Mammary epithelial cell (primary cell): ENCODE results near the gene TRPC5OS.

- CAGE, long polyA plus RNA: no peak
- RRBS: no CpG with 5 or more reads among the region's 2 CpGs
Observed at GRCh38 chrX:111519183-111519503, 7.7 kb downstream of the SERTM2 start.

- CAGE, long polyA plus RNA: no peak
- RRBS: no CpG with 5 or more reads among the region's 2 CpGs
Observed at GRCh38 chrX:111685456-111686129, 4.6 kb downstream of the ALG13 start.

- CAGE, long polyA plus RNA: no peak
- RRBS: no CpG with 5 or more reads among the region's 5 CpGs
Observed at GRCh38 chrX:111809451-111809788, 66.6 kb upstream of the TRPC5OS start.

- CAGE, long polyA plus RNA: no peak
- RRBS: no CpG with 5 or more reads among the region's 4 CpGs
Observed at GRCh38 chrX:111868835-111869280, 7.1 kb upstream of the TRPC5OS start.

GRCh38 chrX:111875936-111876268, at the start of gene TRPC5OS:
TSS of gene TRPC5OS (plus strand) at chrX:111876181.
- CAGE, long polyA plus RNA: no peak
- RRBS: no CpG with 5 or more reads among the region's 1 CpG

GRCh38 chrX:112734022-112734392, 54.3 kb upstream of the LHFPL1 start:
- CAGE, long polyA plus RNA: no peak
- RRBS: no CpG with 5 or more reads among the region's 2 CpGs

DNA sequence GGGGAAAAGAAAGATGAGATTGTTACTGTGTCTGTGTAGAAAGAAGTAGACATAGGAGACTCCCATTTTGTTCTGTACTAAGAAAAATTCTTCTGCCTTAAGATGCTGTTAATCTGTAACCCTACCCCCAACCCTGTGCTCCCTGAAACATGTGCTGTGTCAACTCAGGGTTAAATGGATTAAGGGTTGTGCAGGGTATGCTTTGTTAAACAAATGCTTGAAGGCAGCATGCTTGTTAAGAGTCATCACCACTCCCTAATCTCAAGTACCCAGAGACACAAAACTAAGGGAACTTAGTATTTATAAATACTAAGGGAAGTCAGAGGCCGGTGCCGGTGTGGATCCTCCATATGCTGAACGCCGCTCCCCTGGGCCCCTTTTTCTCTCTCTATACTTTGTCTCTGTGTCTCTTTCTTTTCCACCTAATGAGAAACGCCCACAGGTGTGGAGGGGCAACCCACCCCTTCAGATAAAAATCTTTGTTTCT, 593.2 kb upstream of the HTR2C start:
- CAGE, long polyA plus RNA: no peak
- RRBS: no CpG with 5 or more reads among the region's 5 CpGs

DNA sequence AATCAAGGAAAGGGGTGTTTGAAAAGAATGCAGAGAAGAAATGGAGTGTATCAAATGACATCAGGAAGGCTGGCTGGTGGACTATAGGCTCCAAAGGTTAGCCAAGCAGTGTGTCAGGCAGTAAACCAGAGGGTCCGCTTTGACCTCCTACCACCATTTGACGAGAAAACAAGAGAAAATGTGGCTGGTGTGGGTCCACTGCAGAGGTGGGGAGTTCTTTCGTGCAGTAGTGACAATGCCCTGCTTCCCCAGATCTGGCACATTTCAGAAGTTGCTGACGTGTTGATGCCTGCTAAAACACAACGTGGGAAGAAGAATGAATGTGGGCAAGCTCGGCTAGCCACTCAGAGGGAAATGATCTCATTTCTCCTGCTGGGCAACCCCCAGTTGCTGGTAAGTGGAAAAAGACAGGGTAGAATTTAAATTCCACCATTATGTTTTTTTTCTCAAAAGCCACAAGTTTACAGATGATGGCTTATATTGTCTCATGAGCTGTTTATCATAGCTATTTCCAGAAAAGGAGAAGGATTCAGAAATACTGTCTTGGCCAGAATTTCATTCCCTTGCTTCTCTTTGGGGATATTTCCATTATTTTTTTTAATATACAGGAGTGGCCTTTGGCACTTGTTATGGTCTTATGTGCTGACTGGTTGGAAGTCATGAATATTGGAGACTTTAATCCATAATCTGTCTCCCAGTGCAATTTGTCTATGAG, 78.0 kb downstream of the LUZP4 start:
- CAGE, long polyA plus RNA: no peak
- RRBS: no CpG with 5 or more reads among the region's 6 CpGs

- CAGE, long polyA plus RNA: no peak
- RRBS: no CpG with 5 or more reads among the region's 2 CpGs
Observed at GRCh38 chrX:115460507-115460944, 100.4 kb upstream of the PLS3 start.

DNA sequence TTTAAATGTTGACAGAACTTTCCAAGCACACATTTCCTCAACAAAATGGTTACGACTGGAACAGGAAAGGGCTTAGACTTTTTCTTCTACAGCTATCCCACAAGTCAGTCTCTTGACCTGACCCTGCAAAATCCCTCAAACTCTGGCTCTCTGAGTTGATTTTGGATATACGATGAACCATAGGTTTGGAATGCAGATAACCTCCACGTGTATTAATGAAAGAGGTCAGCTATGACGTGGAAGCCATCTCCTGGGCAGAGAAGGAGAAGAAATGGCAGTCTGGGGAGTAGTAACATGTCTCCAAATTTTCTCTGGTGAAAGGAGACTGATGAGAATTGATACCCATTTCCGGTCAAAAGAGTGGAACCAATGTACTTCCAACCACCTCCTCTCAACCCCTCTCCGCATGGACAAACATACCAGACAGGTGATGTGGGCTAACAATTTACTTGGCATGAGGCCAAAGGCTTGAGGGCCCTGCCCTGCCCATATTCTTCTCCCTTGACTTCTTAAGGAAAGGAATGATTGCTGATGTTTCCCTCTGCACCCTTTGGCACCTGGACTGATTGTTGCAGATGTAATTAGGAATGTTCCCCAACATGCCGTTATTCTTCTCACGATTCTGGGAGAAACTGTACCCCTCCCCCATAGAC, 697 bp upstream of the PLS3 start:
- CAGE, long polyA plus RNA: no peak
- RRBS: no CpG with 5 or more reads among the region's 8 CpGs

- CAGE, long polyA plus RNA: no peak
- RRBS: no CpG with 5 or more reads among the region's 5 CpGs
Observed at GRCh38 chrX:115562444-115562583, 1.3 kb downstream of the PLS3 start.

- CAGE, long polyA plus RNA: no peak
- RRBS: no CpG with 5 or more reads among the region's 16 CpGs
Observed at GRCh38 chrX:115723421-115723778, 162.4 kb downstream of the PLS3 start.

GRCh38 chrX:118436532-118437162, 59.0 kb upstream of the DOCK11 start:
- CAGE, long polyA plus RNA: no peak
- RRBS: no CpG with 5 or more reads among the region's 2 CpGs

GRCh38 chrX:118527912-118529007, 32.6 kb downstream of the DOCK11 start:
- CAGE, long polyA plus RNA: no peak
- RRBS: no CpG with 5 or more reads among the region's 13 CpGs

DNA sequence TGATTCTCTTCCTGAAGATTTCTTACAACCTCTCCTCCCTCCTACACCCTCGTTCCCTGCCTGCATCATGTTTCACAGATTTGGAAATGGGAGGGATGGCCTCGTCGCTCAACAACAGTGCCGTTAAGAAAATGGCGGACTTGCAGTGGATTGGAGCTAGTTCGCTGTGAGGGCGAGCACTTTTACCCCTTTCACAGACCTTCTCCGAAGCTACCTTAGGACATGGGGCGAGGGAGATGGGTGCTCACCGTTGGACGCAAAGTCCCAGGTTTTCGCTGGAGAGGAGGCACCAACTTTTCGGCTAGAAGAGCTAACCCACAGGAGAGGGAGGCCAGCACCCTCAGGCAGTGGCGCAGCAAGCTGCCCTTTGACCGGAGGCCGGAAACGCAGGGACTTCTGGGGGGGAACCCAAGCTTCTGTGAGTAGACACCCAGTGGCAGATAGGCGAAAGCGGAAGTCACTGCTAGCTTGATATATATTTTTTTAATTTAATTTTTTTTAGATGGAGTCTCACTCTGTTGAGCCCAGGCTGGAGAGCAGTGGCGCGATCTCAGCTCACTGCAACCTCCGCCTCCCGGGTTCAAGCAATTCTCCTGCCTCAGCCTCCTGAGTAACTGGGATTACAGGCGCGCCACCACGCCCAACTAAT, 93.0 kb upstream of the IL13RA1 start:
- CAGE, long polyA plus RNA: no peak
- RRBS: no CpG with 5 or more reads among the region's 26 CpGs

GRCh38 chrX:118726438-118726642, 1.1 kb upstream of the IL13RA1 start:
- CAGE, long polyA plus RNA: no peak
- RRBS: no CpG with 5 or more reads among the region's 2 CpGs

DNA sequence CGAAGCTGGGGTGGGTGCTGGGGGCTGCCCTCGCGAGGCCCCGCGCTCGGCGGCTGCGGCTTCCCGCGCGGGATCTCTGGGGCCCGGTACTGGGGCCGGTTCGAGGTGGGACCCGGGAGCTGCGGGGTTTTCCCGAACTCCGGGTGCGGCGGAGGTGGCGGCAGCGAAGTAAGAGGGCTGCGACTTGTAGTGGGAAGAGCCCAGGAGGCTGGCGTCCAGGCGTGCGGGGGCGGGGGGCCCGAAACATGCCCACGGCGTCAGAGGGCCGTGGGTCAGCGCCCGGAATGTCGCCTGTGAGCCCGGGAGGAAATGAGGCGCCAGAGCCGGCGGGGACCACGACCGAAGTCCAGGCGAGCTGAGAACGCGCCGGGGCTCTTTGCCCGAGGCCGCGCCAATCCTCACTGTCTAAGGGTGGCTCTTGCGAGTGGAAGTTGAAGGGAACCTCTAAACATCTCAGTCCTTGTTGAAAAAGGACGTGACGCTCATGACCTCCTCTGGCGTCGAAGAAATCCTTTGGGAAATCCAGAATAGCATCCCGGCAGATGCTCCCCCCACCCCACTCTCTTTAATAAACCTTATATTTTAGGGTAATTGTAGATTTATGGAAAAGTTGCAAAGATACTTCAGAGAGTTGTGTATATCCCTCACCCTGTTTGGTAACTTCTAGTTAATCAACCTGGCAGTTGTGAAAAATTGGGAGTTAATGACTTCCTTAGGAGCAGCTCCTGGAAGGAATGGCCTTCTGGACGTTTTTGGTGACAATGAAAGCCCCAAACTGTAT, 608 bp downstream of the IL13RA1 start:
- CAGE, long polyA plus RNA: no peak
- RRBS: 20% methylated on average over 15 of the region's 54 CpGs

GRCh38 chrX:118740945-118741394, 13.6 kb downstream of the IL13RA1 start:
- CAGE, long polyA plus RNA: no peak
- RRBS: no CpG with 5 or more reads among the region's 3 CpGs

GRCh38 chrX:118751968-118753009, 24.9 kb downstream of the IL13RA1 start:
- CAGE, long polyA plus RNA: no peak
- RRBS: no CpG with 5 or more reads among the region's 9 CpGs

- CAGE, long polyA plus RNA: no peak
- RRBS: no CpG with 5 or more reads among the region's 2 CpGs
Observed at GRCh38 chrX:119019160-119019720, 44.8 kb downstream of the LONRF3 start.